Parietal lobe (tissue), 2 donors: ENCODE measurements around a stretch of chr13.

- RAMPAGE, long total RNA, result no peak
Measured at GRCh38 chr13:110254115-110254561, 52.8 kb downstream of the COL4A1 start.

- RAMPAGE, long total RNA, result no peak
Measured at GRCh38 chr13:110287499-110287895, 19.5 kb downstream of the COL4A1 start.

- RAMPAGE, long total RNA, result no peak
Measured at GRCh38 chr13:110340457-110340687, 33.3 kb downstream of the COL4A2 start.

DNA sequence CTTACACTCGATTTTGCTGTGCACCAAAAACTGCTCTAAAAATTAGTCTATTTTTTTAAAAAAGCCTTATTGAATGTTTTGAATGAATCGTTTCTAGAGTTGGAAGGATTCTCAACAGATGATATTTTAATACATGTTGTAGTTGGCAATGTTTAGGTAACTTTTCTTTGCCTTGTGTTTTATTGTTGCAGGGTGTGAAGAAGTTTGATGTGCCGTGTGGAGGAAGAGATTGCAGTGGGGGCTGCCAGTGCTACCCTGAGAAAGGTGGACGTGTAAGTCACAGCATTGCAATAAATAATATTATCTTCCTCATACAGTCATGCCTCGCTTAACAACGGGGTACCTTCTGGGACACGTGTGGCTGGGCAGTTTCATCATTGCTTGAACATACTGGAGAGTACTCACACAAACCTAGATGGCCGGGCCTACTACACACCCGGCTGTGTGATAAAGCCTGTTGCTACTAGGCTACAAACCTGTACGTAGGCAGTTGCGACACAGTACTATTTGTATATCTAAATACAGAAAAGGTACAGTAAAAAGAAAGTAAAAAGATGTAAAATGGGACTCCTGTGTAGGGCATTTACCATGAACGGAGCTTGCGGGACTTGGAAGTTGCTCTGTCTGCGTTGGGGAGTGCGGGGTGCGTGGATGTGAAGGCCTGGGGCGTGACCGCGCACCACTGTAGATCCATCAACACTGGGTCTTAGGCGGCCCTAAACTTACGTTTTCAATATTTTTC, 50.4 kb downstream of the COL4A2 start:
- RAMPAGE, long total RNA, result no peak

GRCh38 chr13:110359934-110360492, 52.9 kb downstream of the COL4A2 start:
- RAMPAGE, long total RNA, result no peak

DNA sequence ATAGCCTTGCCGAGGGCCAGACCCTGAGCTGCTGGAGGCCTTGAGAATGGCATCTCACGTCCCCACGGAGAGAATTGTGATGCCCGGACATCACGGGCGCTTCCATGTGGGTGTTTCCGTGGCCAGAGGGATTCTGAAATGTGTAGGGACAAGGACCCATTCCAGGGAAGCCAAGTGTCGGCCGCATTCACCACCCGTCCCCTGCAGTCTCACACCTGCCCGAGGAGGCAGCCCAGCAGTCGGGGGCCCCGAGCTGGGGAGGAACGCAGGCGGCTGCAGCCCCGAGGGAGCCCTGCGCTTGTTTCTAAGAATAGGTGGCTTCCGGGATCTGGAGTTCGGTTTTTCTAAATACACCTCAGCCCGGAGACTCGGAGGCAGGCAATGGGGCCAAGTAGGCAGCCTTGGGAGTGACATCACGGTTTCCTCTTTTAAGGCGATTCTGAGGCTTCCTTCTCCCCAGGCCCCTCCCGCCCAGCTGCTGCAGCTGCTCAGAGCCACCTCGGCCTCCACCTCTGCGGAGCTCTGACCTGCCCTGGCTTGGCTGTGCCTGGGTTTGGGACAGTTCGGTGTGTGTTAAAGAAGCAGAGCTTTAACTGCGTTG, 80.3 kb downstream of the COL4A2 start:
- RAMPAGE, long total RNA, result no peak

GRCh38 chr13:110430192-110430851, 123.2 kb downstream of the COL4A2 start:
- RAMPAGE, long total RNA, result no peak

- RAMPAGE, long total RNA, result no peak
Measured at GRCh38 chr13:110447003-110447401, 114.5 kb downstream of the RAB20 start.

DNA sequence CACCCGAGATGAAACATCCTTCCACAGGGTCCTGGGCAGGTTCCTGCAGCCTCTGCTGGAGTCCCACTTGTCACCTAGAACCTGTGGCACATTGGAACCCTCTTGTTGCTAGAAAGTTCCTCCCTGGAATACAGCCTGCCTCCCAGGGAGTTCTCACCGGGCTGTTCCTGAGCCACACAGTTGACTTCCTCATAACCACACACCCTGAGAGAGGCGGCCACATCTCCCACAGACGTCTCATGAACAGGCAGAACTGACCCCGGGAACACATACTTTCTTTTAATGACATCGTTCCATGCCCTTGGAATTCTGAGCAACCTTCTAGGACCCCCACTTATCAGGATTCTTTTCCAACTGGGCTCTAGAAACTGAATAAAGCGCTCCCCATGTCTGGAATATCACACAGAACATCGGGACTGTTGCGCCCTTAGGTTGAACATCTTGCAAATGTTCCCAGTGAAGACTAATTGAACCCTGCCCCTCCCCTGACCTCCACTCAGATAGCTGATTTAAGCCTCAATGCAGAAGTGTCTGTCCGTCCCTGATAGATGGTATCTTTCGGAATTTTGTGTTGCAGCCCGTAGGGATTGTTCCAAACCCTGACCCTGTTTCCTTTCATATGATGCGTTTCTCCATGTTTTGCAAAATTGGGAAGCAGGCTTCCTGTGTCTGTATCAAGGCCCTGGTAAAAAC, 91.1 kb downstream of the RAB20 start:
- RAMPAGE, long total RNA, result no peak

GRCh38 chr13:110501314-110501709, 60.2 kb downstream of the RAB20 start:
- RAMPAGE, long total RNA, result no peak

GRCh38 chr13:110518416-110518941, 43.0 kb downstream of the RAB20 start:
- RAMPAGE, long total RNA, result no peak

GRCh38 chr13:110525827-110526554, 35.5 kb downstream of the RAB20 start:
- RAMPAGE, long total RNA, result no peak

GRCh38 chr13:110563242-110563812, 1.8 kb upstream of the RAB20 start:
- RAMPAGE, long total RNA, result no peak

GRCh38 chr13:110576700-110577302, 15.3 kb upstream of the RAB20 start:
- RAMPAGE, long total RNA, result no peak

- RAMPAGE, long total RNA, result no peak
Measured at GRCh38 chr13:110616737-110617074, 1.4 kb downstream of the NAXD start.

DNA sequence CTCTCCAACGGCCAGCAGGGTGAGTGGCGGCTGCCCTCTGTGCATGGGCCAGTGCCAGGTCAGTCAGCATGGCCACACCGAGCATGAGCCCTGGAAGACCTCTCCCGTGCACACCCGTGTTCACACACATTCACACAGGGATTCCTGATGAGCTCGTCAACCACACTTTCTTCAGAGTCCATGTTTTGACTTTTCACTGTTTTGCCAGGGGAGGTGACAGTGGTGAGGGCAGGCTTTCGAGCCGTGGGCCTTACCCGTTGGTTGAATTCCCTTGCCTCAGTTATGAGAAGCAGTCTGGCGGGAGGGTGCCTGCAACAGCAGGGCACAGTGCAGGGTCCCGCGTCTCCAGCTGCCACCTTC, 20.2 kb downstream of the NAXD start:
- RAMPAGE, long total RNA, result no peak

DNA sequence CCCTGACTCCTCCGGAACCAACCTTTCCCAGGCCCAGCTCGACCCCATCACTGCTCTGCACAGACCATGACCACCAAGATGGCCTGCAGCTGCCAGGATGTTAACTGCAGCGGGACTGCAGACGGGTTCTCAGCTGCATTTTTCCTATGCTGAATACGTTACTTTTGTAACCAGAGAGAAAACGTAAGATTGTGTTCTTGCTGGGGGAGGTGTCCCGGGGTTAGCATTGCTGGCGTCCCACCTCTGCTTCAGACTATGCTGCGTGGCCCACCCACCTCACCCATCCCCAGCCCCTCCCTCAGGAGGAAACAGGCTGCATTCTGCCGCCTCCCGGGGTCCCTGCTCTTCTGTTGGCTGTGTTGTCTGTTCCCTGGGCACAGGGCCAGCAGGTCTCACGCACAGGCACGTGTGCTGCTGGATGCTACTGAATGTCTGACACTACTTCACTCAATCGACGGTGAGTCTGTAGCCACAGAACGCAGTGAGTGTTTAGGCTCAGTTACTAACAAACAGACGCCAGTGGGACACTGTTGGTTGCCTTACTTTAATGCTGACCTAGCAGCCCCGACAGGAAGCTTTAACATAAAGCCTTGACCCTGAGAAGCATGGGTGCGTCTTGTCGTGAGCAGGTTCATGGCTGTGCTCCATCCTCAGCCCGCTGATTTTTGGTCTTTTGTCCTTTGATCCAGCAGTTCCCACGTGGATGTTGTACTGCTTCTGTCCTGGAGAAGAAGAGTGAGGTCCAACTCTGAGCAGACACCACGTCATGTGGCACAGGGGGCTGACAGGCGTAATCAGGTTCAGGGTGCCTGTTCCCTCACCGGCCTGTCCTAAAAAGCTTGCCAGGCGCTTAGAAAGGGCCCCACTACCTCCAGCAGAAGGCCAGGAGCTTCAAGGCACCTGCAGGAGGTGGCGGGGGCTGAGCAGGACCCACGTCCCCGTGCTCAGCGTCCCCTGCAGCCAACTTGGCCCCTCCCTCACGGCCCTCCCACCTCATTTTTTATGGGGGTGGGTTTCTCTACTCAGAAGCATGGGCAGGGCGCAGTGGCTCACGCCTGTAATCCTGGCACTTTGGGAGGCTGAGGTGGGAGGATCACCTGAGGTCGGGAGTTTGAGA, 25.9 kb downstream of the NAXD start:
- RAMPAGE, long total RNA, result no peak

DNA sequence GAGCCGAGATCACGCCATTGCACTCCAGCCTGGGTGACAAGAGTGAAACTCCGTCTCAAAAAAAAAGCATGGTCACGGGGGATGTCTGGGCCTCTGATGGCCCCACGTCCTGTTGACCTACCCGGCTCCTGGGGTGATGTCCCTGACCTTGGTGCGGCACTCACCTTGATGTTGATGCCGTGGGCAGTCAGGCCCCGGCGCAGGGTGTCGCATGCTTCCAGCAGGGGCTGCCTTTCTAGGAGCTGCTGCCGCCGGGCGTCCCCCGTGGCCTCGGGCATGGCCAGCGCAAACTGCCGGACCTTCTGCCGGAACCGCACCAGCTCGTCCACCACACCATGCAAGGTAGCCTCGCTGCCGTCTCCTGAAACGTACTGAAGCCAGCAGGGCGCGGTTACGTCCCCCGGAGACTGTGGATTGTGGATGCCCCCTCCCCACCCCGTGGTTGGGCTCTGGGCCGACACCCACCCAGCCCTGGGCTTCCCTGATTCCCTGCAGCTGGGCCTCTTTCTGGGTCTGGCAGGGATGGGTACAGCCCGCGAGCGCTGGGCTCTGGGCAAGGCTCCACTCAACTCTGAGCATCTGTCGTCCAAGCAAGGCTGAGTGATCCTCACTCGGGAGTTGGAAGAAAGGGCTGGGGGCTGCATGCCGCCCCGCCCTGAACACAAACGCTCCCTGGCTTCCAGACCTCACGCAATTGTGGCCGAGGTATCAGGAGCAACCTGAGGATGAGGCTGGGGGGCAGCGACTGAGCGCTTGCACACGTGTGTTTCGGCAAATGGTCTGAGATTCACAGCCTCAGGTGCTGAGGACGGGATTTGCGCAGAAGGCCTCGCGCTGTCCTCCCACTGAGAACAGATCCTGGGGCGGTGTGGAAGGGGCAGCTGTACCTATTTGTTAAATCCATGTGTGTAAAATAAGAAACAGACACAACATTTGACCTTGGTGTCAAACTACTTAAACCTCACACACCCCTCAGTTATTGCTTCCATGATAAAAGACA, 27.1 kb downstream of the NAXD start:
- RAMPAGE, long total RNA, result no peak

DNA sequence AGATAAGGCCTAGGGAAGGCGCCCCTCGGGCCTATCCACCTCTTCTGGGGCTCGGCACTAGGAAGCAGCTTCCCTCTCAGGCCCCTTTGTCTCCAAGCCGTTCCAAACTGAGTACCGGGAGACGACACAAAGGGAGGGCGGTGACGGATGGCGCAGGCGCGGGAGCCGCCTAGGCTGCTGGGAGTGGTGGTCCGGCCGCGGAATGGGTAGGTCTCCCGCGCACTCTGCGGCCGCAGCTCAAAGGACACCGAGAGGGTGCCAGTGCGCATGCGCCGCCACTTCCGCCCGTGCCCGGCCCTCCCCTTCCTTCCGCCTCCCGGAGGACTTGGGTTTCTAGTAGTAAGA, 756 bp upstream of the ING1 start:
- RAMPAGE, long total RNA, result no peak

GRCh38 chr13:110719349-110719593, 5.8 kb downstream of the ING1 start:
- RAMPAGE, long total RNA, result no peak